Measurements from ENCODE around the genes SLC9A8 and UBE2V1.

- PRO-cap = no peak
Observed at GRCh38 chr20:48956616-48957604, 35.4 kb downstream of the ARFGEF2 start.

DNA sequence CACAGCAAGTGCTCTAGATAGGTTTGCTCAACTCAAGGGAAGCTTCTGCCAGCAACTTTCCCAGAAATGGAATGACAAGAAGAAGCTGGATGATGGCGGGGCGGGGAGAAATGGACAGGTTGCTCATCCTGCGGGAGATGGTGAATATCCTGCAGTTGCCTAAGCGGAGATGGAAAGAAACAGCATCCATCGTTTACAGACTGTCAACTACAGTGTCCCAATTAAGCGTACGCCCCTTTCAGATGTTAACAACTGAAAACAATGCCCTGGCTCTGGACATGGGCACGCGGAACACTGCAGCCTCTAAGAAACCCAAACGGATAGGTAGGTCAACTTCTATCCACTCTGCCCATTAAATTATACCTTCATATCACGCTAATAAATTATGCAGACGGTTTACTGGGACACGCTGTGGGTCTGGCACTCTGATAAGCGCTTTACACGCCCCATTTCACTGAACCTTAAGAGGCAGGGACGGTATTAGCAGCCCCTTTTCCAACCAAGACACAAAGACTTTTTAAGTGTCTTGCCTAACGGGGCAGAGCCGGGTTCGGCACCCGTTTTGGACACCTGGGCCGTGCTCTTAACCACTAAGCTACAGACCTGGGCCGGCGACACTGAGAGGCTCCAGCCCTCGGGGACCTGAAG lies 890 bp downstream of the STAU1 start:
- PRO-cap = no peak

DNA sequence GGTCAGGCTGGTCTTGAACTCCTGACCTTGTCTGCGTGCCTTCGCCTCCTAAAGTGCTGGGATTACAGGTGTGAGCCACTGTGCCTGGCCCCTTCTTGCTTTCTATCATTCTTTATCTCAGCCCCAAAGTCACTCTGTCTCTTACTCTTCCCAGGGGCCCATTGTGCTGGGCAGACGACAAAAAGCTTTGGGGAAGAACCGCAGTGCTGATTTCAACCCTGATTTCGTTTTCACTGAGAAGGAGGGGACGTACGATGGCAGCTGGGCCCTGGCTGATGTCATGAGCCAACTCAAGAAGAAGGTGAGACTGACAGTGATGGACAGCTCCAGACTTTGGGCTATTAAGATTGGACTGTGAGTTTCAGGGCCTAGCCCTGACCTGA lies 2.1 kb downstream of the DDX27 start:
- PRO-cap = no peak

- PRO-cap = no peak
Observed at GRCh38 chr20:49288620-49289701, 11.1 kb upstream of the ZNFX1 start.

GRCh38 chr20:49306964-49307199 lies 29.0 kb upstream of the ZNFX1 start:
- PRO-cap = no peak

- PRO-cap = no peak
Observed at GRCh38 chr20:49446634-49447556, 35.6 kb downstream of the KCNB1 start.

- PRO-cap = no peak
Observed at GRCh38 chr20:49466228-49466623, 16.2 kb downstream of the KCNB1 start.

GRCh38 chr20:49514061-49514623 lies 31.7 kb upstream of the KCNB1 start:
- PRO-cap = no peak

GRCh38 chr20:49647635-49648494 lies 65.8 kb downstream of the B4GALT5 start:
- PRO-cap = no peak

DNA sequence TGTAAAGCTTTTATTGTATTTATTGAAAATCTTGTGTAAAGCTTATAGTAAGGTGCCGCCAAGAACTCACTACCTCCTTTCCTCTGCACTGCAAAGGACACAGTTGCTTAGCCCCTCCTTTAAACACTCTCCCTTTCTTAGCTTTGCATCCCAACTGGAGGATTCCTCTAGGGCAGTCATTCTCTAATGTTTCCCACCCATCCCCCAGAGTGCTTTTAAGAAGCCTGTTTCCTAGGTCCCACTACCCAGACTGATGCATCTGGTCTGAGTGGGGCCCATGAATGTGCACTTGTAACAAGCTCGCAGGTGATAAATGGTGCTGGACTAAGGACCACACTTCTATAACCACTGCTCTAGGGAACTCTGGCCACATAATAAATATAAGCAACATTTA lies 55.2 kb downstream of the B4GALT5 start:
- PRO-cap = no peak

DNA sequence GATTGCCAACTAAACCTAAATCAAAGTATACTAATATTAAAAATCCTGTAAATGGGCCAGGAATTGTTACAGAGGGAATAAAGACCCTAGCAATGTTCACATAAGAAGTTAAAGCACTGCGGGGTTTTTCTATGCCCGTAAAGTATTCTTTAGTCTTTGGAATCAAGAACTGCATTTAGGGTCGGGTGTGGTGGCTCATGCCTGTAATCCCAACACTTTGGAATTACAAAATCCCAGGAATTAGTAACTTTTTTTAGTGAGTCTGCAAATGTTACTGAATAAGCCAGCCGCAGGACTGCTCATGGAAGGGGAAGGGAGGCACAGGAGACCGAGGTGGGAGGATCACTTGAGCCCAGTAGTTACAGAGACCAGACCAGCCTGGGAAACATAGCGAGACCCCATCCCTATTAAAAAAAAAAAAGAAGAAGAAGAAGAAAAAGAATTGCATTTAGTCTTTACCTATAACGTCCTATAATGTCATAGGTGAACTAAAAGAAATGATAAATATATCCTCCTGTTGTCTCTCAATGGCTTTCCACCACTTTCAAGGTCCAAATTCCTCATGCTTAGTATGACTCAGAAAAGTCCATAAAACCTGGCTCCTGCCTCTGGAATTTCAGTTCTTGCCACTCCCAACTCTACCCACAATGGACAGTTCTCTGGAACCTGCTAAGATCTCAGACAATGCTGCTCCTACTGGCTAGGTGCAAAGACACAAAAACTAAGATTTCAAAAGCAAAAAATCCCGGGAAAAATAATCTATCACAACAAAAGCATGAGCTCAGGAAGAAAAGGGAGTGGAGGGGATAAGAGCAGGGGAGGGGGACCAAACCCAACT lies 39.2 kb downstream of the B4GALT5 start:
- PRO-cap = bidirectional peak, plus-strand start at position 619 of the sequence, minus-strand start at position 529 of the sequence

DNA sequence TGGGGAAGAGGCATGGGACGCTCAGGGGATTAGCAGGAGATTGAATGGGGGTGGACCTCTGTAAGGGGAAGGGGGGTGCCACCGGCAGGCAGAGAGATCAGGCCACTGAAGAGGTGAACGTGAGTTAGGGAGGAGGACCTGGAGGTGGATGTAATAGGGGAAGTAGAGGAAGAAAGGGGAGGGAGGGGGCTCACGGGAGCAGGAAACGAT lies 921 bp downstream of the B4GALT5 start:
- PRO-cap = bidirectional peak, plus-strand start outside the sequence, minus-strand start at position 99 of the sequence

DNA sequence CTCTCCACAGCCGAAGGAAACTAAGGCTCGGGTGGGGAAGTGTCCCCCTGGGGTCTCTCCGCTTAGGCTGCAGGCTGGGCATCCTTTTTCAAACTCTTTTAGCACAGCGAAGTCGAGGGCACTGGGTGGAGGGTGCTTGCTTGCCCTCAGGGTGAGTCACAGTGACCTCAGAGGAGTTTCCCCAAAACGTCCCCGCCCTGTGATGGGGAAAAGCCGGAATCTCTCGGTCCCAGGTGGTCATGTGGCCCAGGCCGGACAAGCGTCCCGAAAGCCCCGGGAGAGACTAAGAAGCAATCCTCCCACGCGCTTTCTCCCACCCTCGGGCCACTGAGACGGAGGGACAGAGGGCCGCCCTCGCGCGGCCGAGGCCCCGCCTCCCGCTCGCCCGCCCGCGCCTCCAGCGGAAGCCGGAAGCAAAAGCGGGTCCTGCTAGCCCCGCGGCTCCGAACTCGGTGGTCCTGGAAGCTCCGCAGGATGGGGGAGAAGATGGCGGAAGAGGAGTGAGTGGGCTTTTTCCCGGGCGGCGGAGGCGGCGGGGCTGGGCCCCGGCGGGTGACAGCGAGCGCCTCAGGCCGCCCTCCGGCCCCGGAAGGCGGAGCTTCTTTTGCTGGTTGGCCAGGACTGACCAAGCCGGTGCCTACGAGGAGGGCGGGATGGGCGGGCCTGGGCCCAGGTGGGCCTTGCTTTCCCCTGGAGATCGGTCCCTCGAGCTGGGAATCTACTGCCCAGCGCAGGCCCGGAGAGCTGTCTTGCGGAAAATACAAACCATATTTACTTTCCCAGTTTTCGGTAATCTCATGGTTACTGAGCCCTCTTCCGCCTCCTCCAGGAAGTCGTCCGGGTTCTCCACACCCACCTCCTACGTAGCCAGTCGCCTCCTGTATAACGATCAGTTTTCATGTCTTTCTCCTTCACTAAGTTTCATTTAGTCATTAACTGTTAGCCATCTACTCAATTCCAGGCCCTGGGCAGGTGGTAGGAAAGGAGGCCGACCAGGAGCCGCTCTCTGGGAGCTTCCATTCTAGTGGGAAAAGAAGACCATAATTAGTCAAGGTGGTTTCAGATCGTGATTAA lies at the start of gene SLC9A8:
TSS of gene SLC9A8 (plus strand) at position 380 of the 1,074 bp plus-strand sequence.
- PRO-cap = bidirectional peak, plus-strand start at position 472 of the sequence, minus-strand start at position 326 of the sequence; bidirectional peak, plus-strand start at position 870 of the sequence, minus-strand start at position 838 of the sequence

DNA sequence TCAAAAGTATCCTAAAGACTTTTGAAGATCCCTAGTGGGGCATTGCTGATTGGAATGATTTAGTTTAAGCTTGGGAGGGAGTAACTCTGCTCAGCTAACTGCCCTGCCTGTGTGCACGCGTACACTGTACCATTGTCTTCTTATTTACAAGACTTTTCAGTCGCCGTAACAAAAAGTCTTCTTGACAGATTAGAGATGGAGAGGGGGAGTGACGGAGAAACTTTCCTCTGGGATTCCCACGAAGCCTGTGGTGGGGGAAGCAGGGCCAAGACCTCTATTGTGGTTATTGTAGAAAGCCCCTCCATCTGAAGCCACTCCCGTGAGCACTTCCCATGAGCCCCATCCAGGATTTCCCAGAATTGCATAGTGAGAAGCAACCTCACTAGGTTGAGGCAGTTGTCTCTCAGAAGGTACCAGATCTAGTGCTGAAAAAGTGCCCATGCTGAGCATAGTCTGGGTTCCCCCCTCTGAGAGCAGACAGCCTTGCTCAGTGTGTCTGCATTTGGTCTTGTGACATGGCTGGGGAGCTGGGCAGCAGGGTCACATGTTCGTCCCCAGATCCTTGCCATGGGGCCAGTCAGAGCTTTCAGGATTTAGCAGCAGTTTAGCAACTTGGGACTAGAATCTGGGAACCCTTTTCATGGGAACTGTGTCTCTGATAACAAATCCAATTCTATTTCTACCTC lies 38.5 kb downstream of the SLC9A8 start:
- PRO-cap = no peak

DNA sequence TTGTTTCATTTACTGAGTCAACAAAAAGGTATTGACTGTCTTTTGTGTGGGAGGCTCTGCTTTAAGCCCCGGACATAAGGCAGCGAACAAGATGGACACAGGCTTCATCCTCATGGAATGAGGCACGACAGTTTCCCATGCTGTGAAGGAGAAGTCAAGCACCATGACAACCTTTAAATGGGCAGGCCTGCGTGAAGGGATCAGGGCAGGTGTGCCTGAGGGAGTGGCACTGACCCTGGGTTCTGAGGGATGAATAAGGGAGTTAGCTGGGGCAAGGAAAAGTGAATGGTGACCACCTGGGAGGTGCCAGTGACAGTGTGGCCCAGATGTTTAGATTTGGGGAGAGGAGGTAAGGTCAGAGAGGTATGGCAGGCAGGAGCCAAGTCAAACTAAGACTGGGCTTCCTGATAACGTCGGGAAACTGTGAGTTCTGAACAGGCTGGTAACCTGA lies 48.2 kb downstream of the SLC9A8 start:
- PRO-cap = no peak

DNA sequence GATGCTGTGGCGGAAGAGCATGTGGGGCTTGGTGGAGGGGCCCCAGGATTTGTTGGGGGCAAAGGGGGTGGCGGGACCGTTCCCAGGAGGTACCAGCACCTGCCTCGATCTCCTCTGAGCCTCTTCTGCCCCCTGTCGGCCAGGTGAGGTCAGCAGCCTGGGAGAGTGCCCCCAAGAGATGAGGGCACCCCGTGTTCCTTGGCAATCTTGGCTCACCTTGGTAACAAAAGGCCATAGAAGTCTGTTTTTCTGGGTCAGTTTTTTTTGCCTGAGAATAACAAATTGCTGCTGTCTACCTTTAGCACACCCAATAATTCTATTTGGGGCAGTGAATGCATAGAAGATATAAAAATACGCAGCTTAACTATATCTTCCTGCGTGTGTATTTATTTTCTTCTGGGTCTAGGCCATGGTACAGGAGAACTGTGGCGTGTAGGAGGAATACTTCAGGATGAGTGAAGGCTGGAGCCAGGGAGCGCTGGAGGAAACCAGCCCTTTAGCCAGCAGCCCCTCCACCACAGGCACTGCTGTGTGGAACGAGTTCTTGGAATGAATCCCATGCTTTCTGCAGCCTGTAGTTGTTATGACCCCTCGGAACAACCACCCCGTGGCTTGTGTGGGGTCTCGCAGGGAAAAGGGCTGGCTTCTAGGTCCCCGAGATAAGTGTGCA lies 25.2 kb downstream of the SPATA2 start:
- PRO-cap = no peak

DNA sequence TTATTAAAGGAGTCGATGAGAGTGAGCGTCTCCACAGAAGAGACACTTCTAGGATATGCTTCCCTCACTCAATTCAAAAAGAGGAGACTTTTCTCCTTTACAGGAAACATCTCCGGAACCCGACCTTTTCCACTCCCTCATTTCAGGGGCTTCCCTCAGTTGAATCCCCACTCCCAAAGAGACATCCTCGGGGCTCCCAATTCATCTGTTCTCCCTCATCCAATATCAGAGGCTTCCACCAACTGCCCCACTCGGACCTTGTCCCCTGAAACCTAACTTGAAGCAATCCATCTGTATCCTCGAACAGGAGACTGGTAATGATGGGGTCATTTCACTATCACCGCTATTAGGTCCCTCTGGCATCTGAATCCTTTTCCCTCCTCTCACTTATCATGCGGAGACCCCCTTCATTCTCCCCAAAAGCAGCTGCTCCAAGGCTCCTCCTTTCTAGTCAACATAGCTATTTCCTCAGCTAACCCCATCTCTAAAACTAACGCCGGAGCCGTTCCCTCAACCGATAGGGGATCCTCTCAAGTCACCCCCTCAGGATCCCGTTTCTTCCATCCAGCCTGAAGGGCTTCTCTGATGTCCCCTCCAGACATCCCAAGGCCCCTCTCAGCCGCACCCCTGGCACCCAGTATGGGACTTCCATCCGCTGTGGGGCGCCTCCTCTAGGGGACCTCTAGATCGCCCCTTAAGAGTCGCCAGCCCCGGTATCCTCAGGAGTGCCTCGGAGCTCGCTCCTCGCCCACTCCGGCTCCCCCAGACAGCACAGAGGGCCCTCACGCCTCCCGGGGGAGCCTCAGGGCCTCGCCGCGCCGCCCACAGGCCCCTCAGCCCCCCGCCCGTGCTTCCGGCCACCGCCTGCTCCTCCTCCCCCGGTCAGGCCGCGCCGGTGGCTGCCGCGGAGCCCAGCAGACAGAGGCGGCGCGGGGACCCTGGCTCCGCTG lies 596 bp downstream of the UBE2V1 start:
- PRO-cap = no peak

DNA sequence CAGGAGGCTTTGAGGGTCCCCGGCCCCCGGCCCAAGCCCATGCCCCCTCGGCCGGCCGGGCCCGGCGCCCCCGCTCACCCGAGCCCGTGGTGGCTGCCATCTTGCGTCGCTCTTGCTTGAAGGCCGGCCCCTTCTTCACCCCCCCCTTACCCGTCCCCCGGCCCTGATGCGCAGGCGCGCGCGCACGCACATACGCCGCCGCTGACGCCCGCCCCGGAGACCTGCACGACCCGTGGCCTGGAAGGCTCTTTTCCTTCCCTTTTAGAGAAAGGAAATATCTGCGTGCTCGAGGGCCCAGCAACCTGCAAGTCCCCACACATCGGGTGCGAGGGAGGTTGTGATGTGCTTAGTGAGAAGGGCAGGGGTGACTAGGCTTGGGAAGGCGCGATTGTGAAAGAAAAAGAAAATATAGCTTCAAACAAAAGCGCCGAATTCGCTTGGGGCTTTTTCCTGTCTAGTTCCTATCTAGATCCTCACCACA lies at the start of gene UBE2V1:
TSS of gene UBE2V1 (minus strand) at position 122 of the 481 bp plus-strand sequence.
- PRO-cap = bidirectional peak, plus-strand start at position 218 of the sequence, minus-strand start at position 111 of the sequence

GRCh38 chr20:50115822-50116421 lies 3.0 kb upstream of the UBE2V1 start:
- PRO-cap = bidirectional peak, plus-strand start at chr20:50116092, minus-strand start at chr20:50115945

DNA sequence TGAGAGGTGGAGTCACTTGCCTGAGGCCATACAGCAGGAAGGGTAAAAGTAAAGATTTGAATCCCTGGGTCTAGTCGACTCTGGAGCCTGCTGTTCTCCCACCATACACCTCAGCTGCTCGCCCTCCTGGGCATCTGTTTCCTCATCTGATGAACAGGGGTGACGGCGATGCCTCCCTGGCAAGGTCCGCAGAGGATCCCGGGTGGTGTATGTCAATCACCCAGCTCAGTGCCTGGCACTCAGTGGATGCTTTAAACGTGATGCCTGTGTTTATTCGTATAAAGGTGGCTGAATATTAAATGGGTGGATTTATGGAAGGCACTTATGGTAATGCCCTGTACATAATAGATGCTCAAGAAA lies 101.2 kb downstream of the CEBPB start:
- PRO-cap = no peak